Ileum (tissue), 1 donor: Measurements from ENCODE around the gene IGSF9B.

DNA sequence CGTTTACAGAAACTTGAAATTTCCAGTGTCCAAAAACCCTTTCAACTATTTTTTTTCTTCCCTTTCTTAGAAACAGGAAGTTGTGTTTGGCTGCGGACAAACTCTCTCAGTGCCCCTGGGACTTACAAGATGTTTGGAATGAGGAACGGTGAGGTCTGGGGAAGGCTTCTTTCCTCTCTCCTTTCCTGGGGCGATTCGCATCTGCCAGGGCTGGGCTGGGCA is 27.6 kb downstream of the ADAMTS8 start:
- PRO-cap, result no peak

GRCh38 chr11:130426201-130426637 is 2.2 kb downstream of the ADAMTS8 start:
- PRO-cap, result no peak

DNA sequence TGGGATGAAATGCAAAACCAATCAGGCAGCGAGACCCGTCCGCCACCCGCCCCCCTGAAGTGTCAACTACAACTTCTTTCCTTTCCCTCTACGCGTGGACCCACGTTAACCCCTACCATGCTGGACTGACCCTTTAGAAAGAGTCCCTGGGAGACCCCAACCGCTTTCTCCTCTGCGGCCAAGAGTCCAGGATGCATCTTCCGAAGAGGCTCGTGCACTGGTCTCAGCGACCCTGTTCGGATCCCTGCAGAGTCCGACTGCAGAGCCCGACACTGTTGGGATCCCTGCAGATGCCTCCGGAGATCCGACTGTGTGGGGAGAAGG is 311 bp upstream of the ADAMTS8 start:
- PRO-cap, result no peak

- PRO-cap, result no peak
Observed at GRCh38 chr11:130536040-130536332, 87.5 kb downstream of the ADAMTS15 start.

DNA sequence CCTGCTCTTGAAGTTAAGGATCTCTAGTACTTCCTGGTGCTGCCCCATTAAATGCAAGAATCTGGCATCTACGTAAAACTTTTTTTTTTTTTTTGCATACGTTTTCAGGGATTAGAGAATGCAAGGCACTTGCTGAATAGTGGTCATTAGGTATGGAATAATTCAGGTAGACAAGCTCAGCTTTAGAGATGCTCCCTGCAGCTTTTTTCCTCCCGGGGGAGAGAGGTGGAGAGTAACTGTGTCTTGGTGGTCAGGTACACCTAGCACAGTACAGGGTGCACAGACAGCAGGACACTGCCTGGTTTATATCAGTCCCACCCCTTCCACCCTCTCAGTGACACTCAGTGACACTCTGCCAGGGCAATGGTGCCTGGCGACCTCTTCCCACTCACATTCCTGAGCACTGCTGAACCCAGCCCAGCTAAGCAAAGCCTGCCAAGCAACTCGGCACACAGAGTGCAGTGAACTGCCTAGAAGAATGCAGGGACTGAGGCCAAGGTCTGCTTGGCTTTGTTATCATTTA is 205.3 kb downstream of the ADAMTS15 start:
- PRO-cap, result no peak

DNA sequence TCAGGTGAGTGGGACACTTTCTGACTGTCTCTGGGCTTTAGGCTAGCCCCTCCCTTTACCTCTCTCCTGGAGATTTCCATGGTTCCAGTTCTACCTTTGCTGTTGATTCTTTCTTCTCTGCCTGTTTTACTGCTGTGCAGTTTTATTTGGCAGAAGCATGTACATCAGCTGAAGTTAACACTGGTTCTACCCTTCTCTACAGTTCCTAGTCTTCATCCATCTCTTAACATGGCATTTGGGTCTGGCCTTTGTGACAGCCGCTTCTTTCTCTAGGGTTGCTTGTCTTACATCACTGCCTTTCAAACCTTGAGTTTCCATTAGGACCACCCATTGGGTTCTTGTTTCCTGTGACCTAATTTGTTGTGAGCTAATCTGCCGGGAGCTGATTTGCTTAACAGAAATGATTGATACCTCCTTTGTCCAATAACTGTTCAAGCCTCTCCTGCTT is 131.1 kb downstream of the SNX19 start:
- PRO-cap, result no peak

DNA sequence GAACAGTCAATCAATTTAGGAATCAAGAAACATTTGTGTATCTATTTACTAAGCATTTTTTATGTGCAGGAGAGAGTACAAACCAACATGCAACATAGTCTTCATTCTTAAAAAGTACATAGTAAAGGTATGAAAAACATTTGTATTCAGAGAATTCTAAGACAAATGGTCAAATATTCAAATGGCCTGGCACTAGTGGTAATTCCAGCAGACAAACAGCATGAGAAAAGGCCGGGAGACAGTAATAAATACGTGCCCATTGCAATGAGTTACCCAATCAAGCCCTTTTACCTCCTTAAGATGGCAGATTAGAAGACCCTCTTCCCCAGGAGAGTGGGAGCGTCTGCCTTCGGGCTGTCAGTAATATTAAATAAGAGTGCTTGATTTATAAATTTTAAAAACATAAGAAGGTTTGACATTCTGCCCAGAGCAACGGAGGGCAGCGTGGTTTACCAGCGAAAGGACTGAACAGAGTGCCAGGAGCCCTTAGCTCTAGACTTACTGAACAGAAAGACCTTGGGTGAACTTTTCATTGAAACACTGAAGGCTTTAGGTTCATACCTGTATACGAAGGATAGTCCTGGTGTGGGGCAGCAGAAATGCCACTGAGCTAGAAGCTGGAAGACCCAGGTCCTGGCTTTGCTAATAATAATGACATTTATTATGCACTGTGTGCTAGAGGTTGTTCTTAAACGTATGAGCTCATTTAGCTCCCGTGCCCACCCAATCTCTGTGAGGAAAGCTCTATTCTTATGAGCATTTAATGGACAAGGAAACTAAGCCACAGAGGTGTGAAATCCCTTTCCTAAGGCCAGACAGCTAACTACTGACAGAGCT is 49.8 kb downstream of the SNX19 start:
- PRO-cap, result no peak

DNA sequence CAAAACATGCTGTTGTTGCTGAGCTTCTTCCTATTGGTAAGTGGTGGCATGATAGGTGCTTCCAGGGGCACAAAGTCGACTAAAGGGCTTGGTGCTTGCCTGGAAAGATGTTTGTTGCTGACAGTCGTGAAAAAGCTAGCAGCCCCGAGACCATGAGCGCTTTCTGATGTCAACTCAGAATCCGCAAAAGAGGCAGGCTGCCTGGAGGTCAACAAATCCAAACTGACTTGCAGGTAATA is 53.0 kb downstream of the NTM start:
- PRO-cap, result no peak

DNA sequence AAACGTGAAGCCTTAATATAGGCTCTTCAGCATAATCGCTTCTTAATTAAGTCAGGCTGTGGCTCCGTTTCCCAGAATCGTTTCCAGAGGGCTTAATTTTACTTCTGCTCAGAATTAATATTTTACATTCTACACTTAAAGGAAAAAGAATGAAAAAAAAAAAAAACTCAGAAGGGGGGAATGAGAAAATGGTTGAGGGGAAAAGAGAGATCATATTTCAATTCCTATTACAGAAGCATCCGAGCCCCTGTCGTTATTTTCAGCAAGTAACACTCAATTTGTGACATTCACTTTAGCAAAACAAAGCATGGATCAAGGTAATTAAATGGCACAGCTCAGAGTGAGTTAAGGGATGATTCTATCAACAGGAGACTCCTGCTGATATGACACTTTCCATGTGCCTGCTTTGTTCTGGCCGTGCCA is 272.5 kb downstream of the NTM start:
- PRO-cap, result no peak

DNA sequence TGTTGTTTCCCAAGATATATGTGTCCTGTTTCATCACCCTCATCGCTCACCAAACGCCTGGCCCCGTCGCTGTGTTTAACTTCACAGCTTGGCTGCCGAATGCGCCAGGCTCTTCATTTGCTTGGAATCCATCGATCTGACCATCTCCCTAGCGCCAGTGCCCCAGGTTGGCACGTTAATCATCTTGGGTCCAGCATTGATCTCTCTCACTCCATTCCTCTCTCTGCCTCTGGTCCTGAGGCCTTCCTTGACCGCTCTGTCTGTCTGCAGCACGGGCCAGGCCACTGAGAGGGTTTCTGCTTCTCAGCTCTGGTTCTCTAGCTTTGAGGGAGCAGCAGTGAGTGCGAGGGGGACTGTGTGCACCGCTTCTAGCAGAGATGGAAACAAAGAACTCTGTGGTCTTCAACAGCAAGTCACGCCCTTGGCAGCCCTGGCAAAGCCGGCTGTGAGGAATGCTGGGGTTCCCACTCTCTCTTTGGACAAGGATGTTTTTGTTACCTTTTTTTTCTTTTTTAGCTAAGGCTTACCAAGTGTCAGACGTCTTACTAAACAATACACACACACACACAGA is 292.9 kb downstream of the NTM start:
- PRO-cap, result no peak

- PRO-cap, result no peak
Observed at GRCh38 chr11:132914751-132915042, 617.6 kb downstream of the OPCML start.

GRCh38 chr11:133053338-133053824 is 478.9 kb downstream of the OPCML start:
- PRO-cap, result no peak

GRCh38 chr11:133541477-133542160 is 9.3 kb upstream of the OPCML start:
- PRO-cap, result no peak

- PRO-cap, result no peak
Observed at GRCh38 chr11:133927860-133928266, 28.9 kb downstream of the IGSF9B start.

- PRO-cap, result bidirectional peak, plus-strand start at chr11:133957156, minus-strand start at chr11:133956951
Observed at GRCh38 chr11:133956613-133957839, at the start of gene IGSF9B. Gene IGSF9B (minus strand): TSS chr11:133956968.

DNA sequence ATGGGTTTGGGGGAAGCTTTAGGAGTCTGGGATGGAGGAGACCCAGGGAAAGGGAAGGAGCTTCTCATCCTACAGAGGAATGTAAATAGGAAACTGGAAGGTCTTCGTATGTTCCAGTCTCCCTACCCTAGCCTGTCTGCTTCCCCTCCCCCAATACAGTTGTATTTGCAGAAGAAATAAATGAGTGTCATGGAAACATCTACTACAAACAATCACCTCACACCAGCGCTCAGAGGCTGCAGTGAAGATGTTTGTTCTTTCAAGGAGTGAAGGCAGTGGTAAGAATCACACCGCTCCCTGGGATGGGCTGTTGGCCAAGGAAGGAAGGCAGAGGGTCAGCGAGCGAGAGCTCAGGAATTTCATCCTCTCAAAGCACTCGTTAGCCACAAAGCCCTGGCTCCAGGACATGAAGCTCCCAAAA is 1.1 kb upstream of the IGSF9B start:
- PRO-cap, result no peak

- PRO-cap, result no peak
Observed at GRCh38 chr11:133988966-133989576, 32.3 kb upstream of the IGSF9B start.

GRCh38 chr11:134032495-134033315 is 36.2 kb upstream of the JAM3 start:
- PRO-cap, result no peak

GRCh38 chr11:134037742-134037955 is 31.2 kb upstream of the JAM3 start:
- PRO-cap, result no peak

GRCh38 chr11:134224739-134225314 is 356 bp downstream of the VPS26B start:
- PRO-cap, result unidirectional peak, minus-strand start at chr11:134225043